ENCODE data around the genes FAM131A and VPS8.

GRCh38 chr3:184018197-184018550 is 490 bp upstream of the ABCC5 start:
- PRO-cap: no peak
- RAMPAGE, long total RNA, 4 experiments: no peak in any of the 4 experiments

- PRO-cap: unidirectional peak, minus-strand start at chr3:184186547
- RAMPAGE, long total RNA, 4 experiments: no peak in any of the 4 experiments
These were observed 482 bp downstream of the ABCF3 start for GRCh38 chr3:184186262-184187099.

GRCh38 chr3:184249861-184250711 is 614 bp downstream of the EEF1AKMT4 start:
- PRO-cap: no peak
- RAMPAGE, long total RNA, 4 experiments: no peak in any of the 4 experiments

- PRO-cap: no peak
- RAMPAGE, long total RNA, 4 experiments: no peak in any of the 4 experiments
These were observed 6.7 kb downstream of the PSMD2 start for GRCh38 chr3:184305699-184306230.

DNA sequence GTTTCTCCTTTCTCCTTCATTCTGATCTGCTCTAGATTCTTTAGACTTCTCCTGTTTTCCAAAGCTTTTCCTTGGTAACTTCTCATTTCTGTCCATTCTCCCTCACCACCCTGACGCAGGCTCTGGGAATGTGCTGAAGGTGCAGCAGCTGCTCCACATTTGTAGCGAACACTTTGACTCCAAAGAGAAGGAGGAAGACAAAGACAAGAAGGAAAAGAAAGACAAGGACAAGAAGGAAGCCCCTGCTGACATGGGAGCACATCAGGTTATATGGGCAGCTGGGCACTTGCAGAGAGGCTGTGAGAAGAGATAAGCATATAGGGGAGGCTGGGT is 7.2 kb downstream of the PSMD2 start:
- PRO-cap: no peak
- RAMPAGE, long total RNA, 4 experiments: no peak in any of the 4 experiments

DNA sequence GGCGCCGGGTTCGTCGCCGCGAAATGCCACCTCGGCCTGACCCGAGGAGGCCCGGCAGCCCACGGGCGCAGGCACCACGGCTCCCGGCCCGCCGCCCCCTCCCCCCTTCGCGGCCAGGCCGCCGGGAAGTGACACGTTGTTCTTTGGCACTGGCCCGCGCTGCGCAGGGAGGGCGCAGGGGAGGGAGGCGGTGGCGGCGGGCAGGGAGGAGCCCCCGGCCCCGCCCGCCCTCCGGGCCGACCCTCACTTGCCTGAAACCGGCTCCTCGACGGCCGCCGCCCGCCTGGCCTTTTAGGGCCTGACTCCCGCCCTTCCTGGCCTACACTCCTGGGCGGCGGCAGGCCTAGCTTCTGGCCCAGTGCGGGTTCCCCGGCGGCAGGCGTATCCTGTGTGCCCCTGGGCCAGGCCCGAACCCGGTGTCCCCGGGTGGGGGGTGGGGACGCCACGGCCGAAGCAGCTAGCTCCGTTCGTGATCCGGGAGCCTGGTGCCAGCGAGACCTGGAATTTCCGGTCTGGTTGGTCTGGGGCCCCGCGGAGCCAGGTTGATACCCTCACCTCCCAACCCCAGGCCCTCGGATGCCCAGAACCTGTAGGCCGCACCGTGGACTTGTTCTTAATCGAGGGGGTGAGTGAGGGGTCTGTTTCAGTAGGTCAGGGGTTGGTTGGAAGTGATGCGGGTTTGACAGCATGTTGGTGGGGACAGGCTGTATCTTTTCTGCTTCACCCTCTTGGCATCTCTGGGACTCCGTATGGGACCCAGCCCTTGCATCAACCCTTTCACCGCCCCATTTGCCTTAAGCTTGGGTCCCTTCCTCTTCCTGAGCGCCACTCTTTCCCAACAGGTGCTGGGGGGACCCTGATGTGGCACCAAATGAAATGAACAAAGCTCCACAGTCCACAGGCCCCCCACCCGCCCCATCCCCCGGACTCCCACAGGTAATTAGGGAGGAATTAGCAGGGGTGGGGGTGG is 800 bp downstream of the EIF4G1 start:
- PRO-cap: bidirectional peak, plus-strand start at position 351 of the sequence, minus-strand start at position 130 of the sequence
- RAMPAGE, long total RNA, 4 experiments: start-site peak on the plus strand in 4 of 4 experiments, centred at positions 241 to 338 of the sequence, 26 to 104 reads per replicate

GRCh38 chr3:184317165-184317571 is 2.8 kb downstream of the EIF4G1 start:
- PRO-cap: no peak
- RAMPAGE, long total RNA, 4 experiments: start-site peak on the plus strand in 1 of 4 experiments, at chr3:184317369-184317373 at its widest, 34 reads per replicate

- PRO-cap: bidirectional peak, plus-strand start at chr3:184337606, minus-strand start at chr3:184337481
- RAMPAGE, long total RNA, 4 experiments: start-site peak on the plus strand in 2 of 4 experiments, at chr3:184337592-184337666 at its widest, 14 to 18 reads per replicate
These were observed at the start of gene FAM131A for GRCh38 chr3:184337289-184338119. FAM131A (plus strand) TSS chr3:184337600.

GRCh38 chr3:184347417-184348115 is 10.2 kb downstream of the FAM131A start:
- PRO-cap: no peak
- RAMPAGE, long total RNA, 4 experiments: no peak in any of the 4 experiments

DNA sequence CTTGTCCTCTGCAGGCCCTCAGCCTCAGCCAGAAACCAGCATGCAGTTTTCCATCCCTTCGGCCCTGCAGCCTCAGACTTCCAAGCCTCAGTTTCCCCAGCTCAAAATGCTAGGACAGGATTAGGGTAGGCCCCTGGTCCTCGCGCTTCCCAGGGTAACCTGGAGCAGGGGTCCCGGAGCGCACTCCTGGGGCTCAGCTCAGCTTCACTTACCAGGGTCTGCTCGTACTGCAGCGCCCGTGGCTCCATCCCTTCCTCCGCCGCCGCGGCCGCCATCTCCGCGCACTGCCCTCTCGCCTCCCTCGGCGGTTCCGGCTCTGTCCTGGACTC is 236 bp downstream of the CLCN2 start:
- PRO-cap: no peak
- RAMPAGE, long total RNA, 4 experiments: no peak in any of the 4 experiments

GRCh38 chr3:184472773-184473389 is 88.7 kb upstream of the EPHB3 start:
- PRO-cap: no peak
- RAMPAGE, long total RNA, 4 experiments: no peak in any of the 4 experiments

DNA sequence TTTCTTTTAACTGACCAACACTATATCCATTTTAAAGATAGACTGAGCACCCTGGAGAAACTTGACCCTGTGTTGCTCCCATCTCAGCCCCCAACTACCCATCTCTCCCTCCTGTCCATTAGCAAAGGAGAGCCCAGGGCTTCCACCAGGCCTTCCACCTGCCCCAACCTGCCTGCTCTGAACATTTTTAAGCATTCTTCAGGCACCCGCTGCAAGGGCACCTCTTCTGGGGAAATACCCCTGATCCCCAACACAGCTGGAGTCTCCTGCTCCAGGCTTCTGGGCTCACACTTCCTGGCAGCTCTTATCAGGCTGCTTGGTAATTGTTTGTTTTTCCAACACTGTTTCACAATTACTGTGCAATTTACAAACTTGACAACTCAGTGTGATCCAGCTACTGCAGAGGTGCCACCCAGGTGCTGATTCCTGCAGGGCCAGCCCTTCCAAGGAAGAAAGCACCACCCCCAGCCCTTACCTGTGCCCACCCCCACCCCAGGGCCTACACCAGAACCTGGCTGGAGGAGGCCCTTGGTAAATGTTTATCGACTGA is 66.6 kb downstream of the MAGEF1 start:
- PRO-cap: no peak
- RAMPAGE, long total RNA, 4 experiments: no peak in any of the 4 experiments

DNA sequence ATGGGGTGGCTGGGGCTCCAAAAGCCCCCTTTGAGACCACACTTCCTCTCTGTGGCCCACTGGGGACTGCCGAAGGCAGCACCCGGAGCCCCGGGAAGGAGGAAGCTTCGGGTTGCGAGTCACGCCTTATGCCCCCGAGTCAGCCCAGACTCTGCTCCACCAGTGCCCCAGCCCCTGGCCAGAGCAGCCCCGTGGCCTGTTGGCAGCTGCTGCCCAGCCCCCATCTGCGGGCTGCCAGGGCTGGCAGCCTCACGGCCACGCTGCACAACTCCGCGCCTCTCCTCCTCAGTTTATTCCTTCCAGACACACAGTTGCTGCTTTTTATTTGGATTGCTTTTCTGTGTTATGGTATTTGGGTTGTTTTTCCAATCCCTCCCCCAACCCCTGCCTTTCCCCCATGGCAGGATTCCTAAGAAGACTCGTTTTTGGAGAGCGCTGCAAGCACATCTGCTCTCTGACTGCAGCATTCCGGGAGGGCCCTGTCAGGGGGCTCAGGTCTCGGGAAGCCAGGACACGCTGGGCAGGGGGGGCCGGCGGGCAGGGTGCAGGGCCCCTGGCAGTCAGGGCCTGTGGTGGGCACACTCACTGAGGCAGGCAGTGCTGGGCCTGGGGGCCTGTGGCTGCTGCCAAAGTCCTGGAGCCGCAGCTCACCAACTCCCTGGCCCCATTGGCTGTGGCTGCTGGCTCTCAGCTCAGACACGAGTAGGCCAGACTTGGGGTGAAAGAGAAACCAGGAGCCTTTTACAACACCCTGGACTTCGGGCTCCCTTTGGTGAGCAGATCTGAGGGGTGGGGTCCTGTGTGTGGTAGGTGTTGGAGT is 20.2 kb downstream of the MAGEF1 start:
- PRO-cap: bidirectional peak, plus-strand start at position 477 of the sequence, minus-strand start at position 295 of the sequence
- RAMPAGE, long total RNA, 4 experiments: no peak in any of the 4 experiments

GRCh38 chr3:184811670-184812983 is at the start of gene VPS8:
VPS8 (plus strand) TSS chr3:184812166.
- PRO-cap: unidirectional peak, plus-strand start at chr3:184812171; unidirectional peak, minus-strand start at chr3:184812391
- RAMPAGE, long total RNA, 4 experiments: start-site peak on the plus strand in 4 of 4 experiments, at chr3:184812166-184812201 at its widest, 139 to 591 reads per replicate

GRCh38 chr3:185153308-185154053 is 621 bp upstream of the C3orf70 start:
- PRO-cap: no peak
- RAMPAGE, long total RNA, 4 experiments: no peak in any of the 4 experiments

DNA sequence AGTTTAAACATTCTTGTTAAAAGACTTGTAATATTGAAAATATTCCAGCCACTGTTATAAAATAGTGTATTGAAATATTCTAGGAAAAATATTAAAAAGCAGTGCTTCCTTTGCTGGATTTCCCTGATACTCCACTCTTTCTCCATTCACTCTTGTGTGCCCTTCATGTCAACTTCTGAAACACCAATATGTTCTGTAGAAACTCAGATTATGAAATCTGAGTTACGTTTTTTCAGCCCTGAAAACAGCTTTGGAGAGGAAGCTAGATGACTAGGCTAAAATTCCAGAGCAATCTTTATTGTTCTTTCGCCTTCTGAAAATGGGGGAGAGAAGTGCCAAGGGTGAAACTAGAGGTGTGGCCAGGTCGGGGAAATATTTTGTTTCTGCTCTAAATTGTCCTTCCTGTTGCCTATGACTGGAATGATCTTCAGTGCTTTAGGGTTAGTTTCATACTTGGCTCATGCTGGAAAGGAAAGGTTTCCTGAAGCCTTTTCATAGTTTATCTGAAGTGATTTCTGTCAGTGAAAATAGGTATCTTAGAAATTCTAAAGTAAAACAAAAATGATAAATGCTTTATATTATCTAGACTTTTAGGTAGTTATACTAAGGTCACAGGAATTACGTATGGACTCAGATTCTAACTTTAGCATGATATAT is 45.9 kb upstream of the MAP3K13 start:
- PRO-cap: no peak
- RAMPAGE, long total RNA, 4 experiments: no peak in any of the 4 experiments

- PRO-cap: no peak
- RAMPAGE, long total RNA, 4 experiments: no peak in any of the 4 experiments
These were observed 8.7 kb downstream of the TMEM41A start for GRCh38 chr3:185489970-185490791.

DNA sequence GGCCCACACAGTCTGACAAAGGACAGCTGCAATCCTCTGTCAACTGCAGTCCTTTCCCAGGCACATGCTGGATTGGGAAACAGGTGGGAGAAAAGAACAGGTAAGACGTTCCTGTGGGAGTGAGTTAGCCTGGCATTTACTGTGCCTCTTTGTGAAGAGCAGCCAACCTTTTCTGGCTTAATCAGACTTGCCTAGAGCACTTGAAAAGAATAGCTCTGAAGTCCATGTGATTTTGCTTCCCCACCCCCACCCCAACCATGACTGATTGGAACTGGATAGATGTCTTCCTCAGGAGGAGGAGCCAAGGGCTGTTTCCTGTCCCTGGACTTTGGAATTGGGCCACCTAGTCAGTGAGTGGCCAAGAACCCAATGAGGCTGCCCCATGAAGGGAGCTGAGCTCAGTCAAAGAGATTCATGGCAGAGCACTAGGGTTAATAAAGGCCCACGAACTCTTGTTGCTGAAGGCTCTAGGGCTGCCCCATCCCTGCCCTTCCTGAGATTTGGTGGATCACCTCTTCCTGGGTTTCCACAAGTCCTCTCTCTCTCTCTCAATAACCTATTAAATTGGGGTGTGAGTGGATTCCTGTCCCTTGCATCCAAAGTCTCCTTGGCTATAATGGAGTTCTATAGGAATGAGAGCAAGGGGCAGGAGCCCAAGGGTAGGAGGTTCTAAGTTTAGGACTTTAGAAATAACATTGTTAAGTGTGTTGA is 4.8 kb upstream of the TMEM41A start:
- PRO-cap: no peak
- RAMPAGE, long total RNA, 4 experiments: no peak in any of the 4 experiments

GRCh38 chr3:185555031-185555602 is 2.7 kb upstream of the LIPH start:
- PRO-cap: no peak
- RAMPAGE, long total RNA, 4 experiments: no peak in any of the 4 experiments

GRCh38 chr3:185561329-185561960 is 9.1 kb upstream of the LIPH start:
- PRO-cap: no peak
- RAMPAGE, long total RNA, 4 experiments: no peak in any of the 4 experiments